Omental fat pad (tissue), 4 donors: ENCODE measurements around a stretch of chr16.

DNA sequence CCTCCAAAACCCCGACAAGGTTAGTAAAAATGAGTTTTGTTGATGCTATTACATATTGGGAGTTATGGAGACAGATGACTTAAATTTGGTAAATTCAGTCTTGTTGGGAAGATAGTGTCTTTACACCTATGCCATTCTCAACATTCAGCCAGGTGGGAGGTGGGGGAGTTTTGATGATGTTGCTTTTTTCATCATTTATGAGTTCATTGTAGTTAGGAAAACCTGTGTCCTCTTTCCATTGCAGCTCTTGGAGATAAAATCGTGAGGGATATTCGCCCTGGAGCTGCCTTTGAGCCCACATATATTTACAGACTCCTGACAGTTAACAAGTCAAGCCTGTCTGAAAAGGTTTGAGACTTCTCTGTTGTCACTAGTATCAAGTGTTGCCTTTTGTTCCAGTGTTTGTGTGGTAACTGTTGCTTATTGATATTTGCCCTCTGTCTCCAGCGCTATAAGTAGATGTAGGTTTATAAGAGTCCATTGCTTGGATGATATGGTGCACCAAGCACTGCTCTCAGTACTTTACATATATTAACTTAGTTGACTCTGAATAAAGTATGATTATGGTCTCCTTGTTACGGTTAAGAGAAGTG, 59.8 kb upstream of the CRISPLD2 start:
- PRO-cap: no peak
- RAMPAGE, long total RNA, 4 experiments: no peak in any of the 4 experiments

GRCh38 chr16:84774784-84775168, 45.0 kb upstream of the CRISPLD2 start:
- PRO-cap: no peak
- RAMPAGE, long total RNA, 4 experiments: no peak in any of the 4 experiments

DNA sequence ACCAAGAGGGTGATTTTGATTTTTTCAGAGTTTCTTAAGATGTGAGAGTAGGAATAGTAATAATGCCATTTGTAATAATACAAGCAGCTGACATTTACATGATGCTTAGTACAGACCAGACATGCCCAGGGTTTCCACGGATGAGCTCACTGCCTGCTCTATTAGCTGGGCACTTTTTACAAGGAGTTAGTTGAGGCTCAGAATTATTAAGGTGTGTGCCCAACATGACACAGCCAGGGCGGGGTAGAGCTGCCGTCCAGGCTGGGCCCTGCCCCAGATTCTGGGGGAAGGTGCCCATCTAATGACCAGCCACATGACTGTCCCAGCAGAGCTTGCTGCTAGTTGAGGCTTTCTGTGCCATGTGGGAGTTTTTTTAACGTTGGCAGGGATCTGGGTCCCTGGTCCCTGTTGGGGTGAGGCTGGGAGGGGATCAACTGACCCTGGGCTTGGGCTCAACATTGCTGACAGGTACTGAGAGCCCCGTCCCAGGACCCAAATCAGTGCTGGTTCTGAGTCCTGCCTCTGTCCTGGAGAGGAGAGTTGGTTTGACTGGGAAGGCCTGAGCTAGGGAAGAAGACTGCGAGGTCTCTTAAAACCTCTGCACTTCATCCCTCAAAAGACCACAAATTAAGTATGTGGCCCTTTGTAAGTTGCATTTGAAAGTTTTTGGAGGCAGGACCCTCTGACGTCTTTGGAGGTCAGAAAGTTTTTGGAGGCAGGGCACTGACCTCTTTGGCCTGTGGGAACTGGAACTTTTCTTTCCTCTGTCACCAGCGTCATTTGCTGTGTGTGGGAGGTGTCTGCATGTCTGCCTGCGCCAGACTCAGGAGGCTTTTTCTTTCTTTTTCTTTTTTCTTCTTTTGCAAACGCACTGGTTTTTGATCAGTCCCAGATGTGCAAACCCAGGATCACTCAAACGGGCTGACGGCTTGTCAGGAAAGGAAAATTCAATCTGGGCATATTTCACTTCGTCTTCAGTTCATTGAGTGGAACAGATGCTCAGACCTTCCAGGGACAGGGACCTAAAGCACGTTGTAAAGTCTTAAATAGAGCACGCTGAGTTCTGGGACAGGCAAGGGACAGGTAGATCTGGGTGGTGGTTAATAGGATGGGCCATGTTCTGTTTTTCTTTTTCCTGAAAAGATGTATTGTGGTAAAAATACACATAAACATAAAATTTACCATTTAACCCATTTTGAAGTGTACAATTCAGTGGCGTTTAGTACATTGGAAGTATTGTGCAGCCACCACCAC, 2.4 kb downstream of the CRISPLD2 start:
- PRO-cap: unidirectional peak, minus-strand start at position 629 of the sequence
- RAMPAGE, long total RNA, 4 experiments: no peak in any of the 4 experiments

- PRO-cap: no peak
- RAMPAGE, long total RNA, 4 experiments: no peak in any of the 4 experiments
Measured at GRCh38 chr16:84823410-84824103, 3.8 kb downstream of the CRISPLD2 start.

- PRO-cap: no peak
- RAMPAGE, long total RNA, 4 experiments: no peak in any of the 4 experiments
Measured at GRCh38 chr16:84907361-84908083, 87.7 kb downstream of the CRISPLD2 start.

GRCh38 chr16:84973307-84974134, 37.8 kb downstream of the ZDHHC7 start:
- PRO-cap: no peak
- RAMPAGE, long total RNA, 4 experiments: no peak in any of the 4 experiments

GRCh38 chr16:84995592-84996139, 15.7 kb downstream of the ZDHHC7 start:
- PRO-cap: no peak
- RAMPAGE, long total RNA, 4 experiments: no peak in any of the 4 experiments

- PRO-cap: no peak
- RAMPAGE, long total RNA, 4 experiments: no peak in any of the 4 experiments
Measured at GRCh38 chr16:85089479-85090495, 22.5 kb downstream of the CIBAR2 start.

GRCh38 chr16:85230454-85231437, 118.5 kb upstream of the CIBAR2 start:
- PRO-cap: no peak
- RAMPAGE, long total RNA, 4 experiments: start-site peak on the plus strand in 2 of 4 experiments, at chr16:85230795-85231261 at its widest, 5 reads per replicate

GRCh38 chr16:85313632-85314137, 201.4 kb upstream of the CIBAR2 start:
- PRO-cap: no peak
- RAMPAGE, long total RNA, 4 experiments: no peak in any of the 4 experiments

DNA sequence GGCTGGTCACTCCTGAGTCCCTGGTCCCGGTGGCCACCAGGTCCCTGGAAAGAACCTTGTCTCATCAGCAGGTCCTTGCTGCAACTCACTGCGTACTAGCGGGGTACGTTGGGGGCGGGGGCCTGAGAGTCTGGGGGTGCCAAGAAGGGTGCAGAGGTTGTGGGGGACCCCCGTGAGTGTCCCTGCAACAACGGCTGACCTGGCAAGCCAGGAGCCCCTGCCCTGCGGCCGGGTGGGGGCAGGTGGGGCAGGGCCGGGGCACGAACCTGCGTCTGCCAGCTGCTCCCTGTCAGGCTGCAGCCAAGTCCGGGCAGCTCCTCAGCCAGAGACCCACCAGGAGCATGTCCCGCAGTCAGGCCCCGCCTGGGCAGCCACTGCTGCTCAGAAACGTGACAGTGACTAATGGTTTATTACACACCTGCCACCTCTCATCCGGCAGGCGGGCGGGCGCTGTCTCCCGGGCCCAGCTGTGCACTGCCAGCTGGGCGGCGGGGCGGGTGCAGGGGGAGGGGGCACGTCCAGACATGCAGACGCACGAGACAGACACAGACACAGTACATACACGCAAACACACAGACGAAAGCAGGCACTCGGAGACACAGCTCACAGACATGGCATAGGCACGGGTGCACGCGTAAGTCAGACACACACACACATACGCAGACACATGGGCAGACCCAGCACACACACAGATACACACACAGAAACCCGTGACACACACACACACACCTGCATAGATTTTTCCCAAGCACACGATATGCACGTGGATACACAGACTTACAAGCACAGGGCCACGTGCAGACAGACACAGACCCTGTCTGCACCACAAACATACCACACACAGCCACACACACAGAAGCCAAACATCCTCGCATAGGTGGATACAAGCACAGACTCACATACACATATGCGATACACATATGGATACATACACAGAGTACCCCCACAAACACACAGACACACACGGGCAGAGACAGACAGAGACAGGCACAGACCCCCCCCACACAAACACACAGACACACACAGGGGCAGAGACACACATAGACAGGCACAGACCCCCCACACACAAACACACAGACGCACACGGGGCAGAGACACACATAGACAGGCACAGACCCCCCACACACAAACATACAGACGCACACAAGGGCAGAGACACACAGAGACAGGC, 248.3 kb upstream of the CIBAR2 start:
- PRO-cap: no peak
- RAMPAGE, long total RNA, 4 experiments: start-site peak on the plus strand in 1 of 4 experiments, centred at position 556 of the sequence, 16 reads per replicate

DNA sequence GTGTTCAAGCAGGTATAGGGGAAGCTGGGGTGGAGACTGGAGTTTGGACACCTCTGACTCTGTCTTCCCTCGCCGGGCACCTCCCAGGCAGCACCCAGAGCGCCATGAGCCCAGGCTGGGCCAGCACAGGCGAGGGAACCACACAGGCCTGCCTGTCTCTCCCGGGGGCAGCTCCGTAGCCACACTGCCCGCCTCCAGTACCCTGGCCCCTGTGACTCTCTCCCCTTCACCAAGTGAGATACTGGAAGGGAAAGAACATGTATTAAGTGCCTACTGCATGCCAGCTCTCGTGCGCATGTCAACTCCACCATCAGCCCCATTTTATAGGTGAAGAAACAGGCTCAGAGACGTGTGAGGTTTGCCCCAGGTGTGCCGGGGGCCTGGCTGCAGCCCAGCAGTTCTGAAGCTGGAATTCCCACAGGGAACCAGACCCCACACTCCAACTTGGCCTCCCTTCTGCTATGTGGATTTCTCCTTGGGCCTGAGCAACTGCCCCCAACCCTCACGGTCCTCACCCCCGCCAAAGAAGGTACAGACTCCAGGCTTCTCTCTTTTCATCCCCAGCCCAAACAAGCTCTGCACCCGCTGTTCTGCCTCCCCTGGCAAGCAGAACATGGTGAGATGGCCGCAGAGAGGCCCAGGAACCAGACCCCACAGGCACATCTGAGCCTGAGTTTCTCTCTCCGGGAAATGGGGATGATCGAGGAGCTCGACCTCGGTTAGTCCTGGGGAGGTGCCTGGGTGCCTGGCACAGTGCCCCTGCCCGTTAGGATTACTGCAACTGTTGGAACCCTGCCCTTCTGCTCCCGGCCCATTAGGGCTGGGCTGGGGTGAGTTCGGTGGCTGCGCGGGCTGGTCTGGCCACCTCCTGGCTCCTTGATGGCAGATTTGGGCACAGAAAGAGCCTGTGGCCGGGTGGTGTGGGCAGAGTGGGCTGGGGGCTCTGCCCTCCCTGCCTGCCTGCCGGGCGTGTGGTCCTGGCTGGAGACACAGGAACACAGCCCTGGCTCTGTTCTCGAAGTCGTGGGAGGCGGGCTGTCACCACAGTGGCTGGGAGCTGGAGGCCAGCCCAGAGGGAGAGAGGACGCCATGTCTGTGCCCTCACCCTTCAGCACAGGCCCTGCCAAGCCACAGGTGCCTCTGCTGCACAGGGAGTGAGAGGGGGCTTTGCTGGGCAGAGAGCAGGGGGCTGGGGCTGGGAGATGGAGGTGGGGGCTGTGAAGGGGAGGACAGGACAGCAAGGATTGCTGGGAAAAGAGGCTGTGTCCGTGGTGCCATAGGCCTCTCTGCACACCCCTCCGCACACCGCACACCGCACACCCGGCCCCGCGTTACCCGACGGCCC, 237.1 kb upstream of the GSE1 start:
- PRO-cap: no peak
- RAMPAGE, long total RNA, 4 experiments: no peak in any of the 4 experiments

DNA sequence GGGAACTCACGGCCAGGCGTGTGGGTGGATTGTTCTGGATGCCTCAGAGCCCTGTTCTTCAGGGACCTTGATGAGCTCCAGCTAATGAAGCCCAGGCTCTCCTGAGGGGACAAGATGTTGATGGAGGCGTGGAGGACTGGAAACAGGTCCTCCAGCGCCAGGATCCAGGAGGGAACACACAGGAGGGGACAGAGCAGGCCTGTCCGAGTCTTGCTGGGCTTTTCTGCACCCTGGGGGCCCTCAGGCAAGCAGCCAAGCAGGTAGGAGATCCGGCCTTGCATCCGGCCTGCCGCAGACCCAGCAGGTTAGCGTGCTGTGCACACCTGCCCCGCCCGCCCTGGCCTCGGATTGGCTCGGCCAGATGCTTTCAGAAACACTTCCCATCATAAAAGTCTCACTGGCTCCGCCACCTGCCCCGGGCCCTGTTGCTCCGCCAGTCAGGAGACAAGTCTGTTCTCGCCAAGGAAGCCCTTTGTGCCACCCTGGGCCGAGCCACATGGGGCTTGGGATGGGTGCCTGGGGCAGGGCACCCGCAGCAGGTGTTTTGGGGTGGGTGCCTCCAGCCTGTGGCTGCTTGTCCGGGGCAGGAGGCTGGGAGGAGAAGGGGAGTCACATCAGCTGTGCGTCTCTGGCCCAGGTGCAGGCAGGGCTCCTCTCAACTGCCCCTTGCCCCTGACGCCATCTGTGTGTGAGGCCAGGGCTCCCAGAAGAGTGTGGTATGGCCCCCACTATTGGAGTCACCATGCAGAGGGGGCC, 228.3 kb upstream of the GSE1 start:
- PRO-cap: no peak
- RAMPAGE, long total RNA, 4 experiments: no peak in any of the 4 experiments

DNA sequence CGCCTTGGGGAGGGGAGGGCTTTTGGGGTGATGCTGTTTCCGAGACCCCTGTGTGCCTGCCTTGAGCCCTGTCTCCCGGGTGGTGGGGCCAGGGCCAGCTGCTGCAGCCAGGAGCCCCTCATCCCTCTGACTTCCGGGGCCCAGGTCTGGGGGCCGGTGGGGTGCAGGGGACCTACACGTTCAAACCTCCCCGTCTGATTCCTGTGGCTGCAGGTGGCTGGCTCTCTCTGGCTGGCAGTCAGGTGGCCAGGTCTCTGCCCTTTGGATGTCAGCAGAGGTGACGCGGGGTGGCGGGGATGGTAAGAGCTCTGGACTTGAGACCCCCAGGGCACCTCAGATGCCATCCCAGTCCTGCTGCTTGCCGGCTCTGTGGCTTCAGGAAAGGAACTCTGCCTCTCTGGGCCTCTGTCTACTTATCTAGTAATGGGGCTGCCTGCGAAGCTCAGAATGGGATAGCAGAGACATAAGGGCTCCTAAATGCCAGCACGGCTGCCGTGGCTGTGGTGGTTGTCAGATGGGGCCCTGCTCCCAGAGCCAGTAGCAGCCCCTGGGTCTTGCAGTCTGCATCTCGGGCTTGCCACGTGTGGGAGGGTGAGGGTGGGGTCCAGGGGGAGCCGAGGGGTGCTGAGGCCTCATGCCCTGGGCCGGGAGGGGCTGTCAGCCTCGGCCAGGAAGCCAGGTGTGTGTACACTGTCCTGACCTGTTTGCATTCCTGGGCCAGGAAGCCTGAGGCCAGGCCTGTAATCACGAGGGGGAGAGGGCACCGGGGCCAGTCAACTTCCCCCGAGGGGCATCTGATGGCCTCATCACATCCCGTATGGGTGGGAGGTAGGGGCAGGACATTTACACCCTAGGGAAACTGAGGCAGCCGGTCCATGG, 88.9 kb upstream of the GSE1 start:
- PRO-cap: no peak
- RAMPAGE, long total RNA, 4 experiments: no peak in any of the 4 experiments

- PRO-cap: no peak
- RAMPAGE, long total RNA, 4 experiments: no peak in any of the 4 experiments
Measured at GRCh38 chr16:85531293-85532085, 81.6 kb upstream of the GSE1 start.

DNA sequence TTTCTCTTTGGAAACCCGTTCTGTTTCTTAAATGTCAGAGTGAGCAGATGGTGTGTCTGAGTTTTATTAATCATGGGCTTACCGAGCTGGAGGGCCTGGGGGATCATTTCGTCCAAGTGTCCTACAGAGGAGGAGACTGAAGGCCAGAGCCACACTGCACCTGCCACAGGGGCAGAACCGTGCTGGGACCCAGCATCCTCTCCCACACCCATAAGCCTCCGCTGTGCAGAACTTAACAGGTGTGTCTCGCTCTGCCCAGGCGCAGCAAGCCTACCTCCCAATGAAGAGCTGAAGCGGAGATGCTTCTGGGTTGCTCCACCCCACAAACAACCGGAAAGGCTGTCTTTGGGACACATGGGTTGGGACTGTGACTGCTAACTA, 70.9 kb upstream of the GSE1 start:
- PRO-cap: no peak
- RAMPAGE, long total RNA, 4 experiments: no peak in any of the 4 experiments

GRCh38 chr16:85564242-85565106, 48.6 kb upstream of the GSE1 start:
- PRO-cap: no peak
- RAMPAGE, long total RNA, 4 experiments: no peak in any of the 4 experiments

- PRO-cap: no peak
- RAMPAGE, long total RNA, 4 experiments: start-site peak on the plus strand in 1 of 4 experiments, at chr16:85570464-85570853 at its widest, 5 reads per replicate
Measured at GRCh38 chr16:85570325-85571448, 42.4 kb upstream of the GSE1 start.

DNA sequence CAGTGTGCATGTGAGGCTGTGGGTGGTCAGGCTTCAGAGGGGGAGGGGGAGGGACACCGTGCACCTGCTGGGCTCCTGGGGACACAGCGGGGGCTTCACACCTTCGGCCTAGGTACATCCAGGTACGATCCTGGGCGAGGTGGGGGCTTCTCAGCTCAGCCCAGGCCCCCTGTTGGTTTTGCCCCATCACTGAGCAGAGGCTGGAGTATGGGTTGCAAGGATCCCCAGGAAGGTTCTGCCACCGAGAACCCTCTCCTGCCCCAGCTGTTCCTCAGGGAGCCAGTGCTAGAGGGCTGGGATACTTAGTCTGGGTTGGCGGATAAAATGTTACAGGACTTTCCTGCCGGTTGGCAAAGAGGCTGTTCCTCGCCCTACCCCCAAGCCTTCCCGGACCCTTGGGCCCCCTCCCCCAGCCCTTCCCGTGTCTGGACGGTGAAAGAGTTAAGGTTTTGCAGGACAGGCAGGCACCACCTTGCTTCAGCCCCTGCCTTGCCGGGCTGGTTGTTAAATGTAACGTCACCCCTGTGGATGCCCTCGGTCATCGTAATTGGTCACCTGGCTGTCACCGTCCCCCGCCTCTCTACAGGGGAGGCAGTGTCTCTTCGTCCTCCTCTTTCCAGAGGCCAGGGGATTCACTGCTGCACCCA, 25.6 kb upstream of the GSE1 start:
- PRO-cap: no peak
- RAMPAGE, long total RNA, 4 experiments: no peak in any of the 4 experiments

- PRO-cap: no peak
- RAMPAGE, long total RNA, 4 experiments: no peak in any of the 4 experiments
Measured at GRCh38 chr16:85599991-85600614, 13.0 kb upstream of the GSE1 start.